H4 (cell line): Measurements from ENCODE around the genes SLC10A1, MAP3K9 and ZFYVE1.

GRCh38 chr14:69779522-69780587 lies 12.9 kb downstream of the SRSF5 start:
- RAMPAGE, long total RNA, result no peak

DNA sequence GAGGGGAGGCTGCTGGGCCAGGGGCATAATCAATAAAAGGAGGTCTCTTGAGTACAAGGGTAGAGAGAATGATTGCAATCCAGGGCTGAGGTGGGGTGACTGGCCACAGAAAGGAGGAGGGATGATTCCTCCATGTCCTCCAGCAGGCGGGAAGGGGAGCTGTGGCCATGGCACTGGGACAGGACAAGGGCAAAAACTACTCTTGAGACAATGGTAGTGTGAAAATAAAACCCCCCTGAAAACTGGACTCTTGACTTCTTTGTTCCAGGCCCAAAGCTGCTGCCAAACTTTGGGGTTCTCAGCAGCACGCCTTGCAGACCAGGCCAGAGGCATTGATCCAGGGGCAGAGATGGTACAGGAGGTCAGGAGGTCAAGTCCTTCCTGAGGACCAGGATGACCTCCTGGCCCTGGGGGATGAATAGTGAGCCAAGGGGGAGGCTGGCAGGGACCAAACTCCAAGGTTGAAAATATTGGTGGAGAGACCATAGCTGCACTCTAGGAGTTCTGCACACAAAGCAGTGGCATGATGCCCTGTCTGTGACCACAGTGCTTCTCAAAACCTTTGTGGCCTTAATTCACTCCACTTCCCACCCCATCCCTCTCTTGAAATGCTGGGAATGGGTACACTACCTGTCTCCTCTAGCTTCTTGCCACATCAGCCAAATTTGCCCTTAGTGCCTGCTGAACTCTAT lies 12.2 kb downstream of the SLC10A1 start:
- RAMPAGE, long total RNA, result no peak

DNA sequence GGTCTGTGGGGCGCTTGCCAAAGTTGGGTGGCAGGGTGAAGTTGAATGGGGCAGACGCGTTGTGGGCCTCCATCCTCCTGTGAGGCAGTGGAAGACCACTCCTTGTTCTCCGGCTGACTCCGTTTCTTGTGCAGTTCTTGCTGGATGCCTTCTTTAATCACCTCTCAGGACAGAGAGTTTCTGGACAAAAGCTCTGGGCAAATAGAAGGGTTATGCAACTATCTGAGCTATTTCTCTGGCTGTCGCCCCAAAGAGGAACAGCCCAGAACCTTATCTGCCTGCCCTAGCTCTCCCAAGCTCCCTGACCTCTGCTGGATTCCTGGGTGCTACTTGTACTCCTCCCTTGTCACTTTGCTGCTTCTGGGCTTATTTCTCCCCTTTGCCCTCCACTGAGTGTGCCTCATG lies at the start of gene SLC10A1:
Gene SLC10A1 (minus strand): TSS at position 159 of the 405 bp plus-strand sequence.
- RAMPAGE, long total RNA, result no peak

GRCh38 chr14:70005192-70005756 lies 126.1 kb downstream of the SMOC1 start:
- RAMPAGE, long total RNA, result no peak

GRCh38 chr14:70655121-70655947 lies 13.6 kb downstream of the TTC9 start:
- RAMPAGE, long total RNA, result no peak

- RAMPAGE, long total RNA, result no peak
Measured at GRCh38 chr14:70754841-70755244, 54.5 kb downstream of the MAP3K9 start.

DNA sequence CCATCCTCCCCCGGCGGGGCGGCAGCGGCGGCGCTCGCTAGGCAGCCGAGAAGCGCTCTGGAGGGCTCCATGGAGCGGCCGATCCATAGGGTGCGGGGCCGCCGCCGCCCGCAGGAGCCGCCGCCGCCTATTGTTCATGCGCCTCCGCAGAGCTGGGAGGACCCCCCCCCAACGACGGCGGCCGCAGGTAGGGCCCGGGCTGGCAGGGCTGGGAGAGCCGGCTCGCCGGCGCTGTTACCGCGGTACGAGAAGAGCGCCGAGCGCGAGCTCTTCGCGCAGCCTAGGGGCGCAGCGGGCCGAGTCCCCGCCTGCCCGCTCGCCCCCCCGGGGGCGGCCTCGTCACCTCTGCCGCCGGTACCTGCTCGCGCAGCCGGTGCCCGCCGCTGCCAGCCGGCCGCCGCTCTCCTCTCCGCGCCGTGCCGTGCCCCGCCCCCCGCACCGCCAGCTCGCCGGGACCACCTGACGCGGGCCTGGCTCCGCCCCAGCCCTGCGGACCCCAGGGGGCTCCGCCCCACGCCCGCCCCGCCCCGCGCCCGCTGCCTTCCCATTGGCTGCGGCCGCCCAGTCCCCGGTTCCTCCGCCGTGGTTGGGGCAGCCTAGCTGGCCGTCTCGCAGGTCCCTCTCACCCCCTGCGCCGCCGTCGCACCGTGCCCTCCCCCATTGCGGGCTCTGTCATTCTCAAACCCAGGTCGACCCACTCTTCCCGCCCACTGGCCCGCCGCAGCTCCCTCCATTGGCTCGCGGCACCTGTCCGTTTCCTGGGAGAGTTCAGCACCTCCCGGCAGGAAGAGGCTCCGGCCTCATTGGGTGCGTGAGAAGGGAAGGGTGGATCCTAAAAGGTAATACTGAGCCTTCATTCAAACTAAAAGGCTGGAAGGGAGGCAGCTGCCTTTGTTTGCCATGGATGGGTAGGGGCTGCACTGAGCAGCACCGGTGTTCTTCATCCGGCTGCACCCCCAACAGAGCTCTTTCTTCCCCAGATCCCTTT lies at the start of gene MAP3K9:
Gene MAP3K9 (minus strand): TSS at position 413 of the 988 bp plus-strand sequence.
- RAMPAGE, long total RNA, result no peak

- RAMPAGE, long total RNA, result no peak
Measured at GRCh38 chr14:70827611-70828280, 18.4 kb upstream of the MAP3K9 start.

DNA sequence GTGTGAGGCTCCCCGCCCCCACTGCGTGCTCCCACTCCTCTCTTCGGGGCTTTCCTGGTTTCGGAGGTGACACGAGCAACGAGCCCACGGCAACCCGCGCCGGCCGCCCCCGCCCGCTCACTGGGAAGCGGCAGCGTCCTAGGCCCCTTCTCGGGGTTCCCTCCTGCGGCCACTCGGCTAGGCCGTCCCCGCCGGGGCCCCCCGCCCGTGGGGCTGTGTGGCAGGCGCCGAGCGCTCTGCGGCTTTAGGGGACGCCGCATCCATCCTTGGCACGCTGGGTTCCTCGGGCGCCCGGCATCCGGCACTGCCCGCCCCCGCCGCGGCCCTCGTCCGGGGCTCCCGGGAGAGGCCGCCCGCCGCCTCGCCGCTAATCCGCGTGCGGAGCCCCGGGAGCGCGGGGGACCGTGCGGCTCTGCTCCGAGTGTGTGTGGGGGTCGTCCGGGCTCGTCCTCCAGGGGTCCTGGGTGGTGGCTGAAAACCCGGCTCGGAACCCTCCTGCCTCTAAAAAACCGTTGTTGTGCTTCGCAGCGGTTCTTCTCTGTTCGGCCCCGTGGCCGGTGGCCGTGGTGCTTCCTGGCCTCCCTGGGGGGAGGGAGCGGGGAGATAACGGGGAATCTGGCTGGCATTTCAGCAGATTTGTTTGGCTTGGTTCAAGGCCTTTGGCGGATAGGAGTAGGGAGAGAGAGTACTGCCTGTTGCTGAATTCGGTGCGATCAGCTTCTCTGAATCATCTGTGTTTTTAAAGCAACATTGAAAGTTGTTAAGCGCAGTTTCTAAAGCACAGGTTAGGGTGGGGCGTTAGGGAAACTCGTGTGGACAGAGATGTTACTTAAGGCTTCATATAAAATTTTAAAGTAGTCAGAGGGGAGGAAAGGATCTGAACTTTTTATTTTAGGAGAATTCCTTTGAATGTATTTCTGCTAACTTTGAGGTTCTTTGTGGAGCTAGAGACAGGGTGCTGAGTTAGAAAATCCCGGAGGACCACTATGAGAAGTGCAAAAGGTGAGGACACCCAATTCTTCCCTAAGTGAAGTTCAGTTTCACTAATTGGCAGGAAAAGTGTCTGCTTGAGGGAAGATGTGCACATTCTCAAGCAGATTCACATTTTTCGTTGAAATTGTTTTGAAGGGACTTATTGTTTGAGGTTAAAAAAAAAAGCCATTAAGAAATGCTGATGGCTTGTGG lies 1.3 kb downstream of the PCNX1 start:
- RAMPAGE, long total RNA, result no peak

DNA sequence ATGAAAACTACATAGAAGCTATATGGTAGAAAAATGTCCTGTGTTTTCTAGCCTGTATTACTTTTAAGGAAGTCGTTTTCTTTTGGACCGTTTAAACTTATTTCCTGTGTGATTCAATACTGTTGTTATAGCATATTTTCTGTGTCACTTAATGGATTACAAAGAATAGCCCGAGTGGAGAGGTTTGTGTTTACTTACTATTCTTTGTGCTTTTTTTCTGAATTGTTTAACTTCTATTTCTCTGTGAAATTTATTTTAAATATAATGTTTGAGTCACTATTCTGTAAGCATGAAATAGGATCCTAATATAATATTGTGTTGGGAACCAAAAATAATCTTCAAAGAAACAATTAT lies 74.4 kb downstream of the PCNX1 start:
- RAMPAGE, long total RNA, result no peak

DNA sequence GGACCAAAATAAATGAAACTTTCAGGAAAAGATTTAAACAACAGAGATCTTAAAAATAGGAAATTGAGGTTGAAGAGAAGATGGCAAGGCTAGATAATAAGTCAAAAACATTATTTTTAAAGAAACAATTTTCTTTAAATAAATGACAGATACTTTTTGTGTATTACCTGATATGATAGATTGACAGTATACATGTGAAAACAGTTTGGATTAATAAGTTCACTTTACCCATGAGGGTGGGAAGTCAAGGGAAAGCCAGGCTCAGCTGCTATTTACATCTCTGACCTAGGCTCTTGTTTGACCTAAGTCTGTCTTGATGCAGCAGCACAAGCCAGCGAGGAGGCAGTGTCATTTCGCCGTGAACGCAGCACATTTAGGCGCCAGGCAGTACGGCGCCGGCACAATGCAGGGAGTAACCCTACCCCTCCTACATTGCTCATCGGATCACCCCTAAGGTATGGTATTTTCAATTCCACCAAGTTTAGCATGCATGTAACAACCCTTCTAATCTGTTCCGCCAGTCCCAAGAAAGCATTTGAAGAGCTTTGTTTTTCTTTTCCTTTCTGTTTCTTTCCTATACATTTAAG lies 81.1 kb downstream of the PCNX1 start:
- RAMPAGE, long total RNA, result no peak

DNA sequence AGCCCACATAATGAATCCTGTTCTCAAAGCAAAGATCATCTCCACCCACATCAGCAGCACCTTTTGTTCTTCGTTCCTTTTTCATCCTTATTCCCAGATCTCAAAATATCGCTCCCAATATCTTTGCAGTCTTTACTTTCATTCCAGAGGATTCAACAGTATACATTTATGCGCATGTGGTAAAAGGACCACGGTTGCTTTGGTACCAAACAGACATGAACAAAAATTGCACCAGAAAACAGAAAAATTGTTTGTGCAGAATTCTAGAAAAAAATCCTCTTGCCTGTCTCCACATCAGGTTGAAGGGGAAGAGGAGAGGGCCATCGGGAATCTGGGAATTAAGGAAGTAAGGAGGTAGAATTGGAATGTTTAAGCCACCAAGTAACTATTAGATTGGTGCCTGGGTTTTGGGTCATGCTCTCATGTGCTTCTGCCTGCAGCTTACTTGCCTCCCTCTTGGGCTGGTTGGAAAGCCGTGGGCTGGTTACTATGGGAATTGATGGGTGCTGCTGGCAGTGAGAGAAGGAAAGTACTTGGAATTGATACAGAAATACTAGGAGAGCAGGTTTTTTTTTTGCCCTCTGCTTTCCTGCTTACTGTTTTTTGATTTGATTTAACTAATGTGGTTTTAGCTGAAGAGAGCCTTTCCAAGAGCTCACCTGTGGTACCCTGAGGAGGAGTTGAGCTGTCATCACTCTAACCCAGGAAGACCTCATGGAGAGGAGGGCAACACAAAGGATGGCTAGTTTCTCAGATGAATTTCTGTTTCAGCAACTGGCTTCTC lies 118.3 kb downstream of the SIPA1L1 start:
- RAMPAGE, long total RNA, result no peak

DNA sequence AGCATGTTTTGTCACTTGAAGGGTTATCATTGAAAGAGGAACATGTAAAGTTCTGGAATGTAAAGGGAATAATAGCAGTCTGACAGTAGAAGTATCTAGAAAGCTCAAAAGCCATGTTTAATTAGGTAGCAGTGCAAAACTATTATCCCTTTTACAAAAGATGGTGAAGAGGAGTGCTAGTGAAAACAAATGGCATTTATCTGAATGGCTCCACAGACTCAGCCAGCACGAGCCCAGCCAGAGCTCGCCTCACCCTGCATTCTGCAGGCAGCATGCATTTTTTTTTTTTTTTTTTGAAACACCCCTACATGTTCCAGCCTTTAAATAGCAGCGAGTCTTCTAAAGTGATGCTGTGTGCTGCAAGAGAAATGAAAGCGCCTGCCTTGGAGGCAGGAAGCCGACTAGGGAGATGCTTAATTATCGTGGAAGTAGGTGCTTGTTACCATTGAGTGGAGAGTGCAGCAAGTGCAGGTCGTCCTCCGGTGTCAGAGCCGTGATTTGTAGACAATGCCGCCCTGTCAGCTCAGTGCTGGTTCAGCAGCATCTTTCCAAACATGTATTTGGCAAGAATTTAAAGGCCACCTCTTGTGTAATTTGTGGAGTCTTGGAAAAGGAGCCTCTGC lies 265.8 kb downstream of the SIPA1L1 start:
- RAMPAGE, long total RNA, result no peak

- RAMPAGE, long total RNA, result no peak
Measured at GRCh38 chr14:72619166-72619628, 274.7 kb downstream of the DPF3 start.

- RAMPAGE, long total RNA, result no peak
Measured at GRCh38 chr14:72856868-72857422, 37.0 kb downstream of the DPF3 start.

DNA sequence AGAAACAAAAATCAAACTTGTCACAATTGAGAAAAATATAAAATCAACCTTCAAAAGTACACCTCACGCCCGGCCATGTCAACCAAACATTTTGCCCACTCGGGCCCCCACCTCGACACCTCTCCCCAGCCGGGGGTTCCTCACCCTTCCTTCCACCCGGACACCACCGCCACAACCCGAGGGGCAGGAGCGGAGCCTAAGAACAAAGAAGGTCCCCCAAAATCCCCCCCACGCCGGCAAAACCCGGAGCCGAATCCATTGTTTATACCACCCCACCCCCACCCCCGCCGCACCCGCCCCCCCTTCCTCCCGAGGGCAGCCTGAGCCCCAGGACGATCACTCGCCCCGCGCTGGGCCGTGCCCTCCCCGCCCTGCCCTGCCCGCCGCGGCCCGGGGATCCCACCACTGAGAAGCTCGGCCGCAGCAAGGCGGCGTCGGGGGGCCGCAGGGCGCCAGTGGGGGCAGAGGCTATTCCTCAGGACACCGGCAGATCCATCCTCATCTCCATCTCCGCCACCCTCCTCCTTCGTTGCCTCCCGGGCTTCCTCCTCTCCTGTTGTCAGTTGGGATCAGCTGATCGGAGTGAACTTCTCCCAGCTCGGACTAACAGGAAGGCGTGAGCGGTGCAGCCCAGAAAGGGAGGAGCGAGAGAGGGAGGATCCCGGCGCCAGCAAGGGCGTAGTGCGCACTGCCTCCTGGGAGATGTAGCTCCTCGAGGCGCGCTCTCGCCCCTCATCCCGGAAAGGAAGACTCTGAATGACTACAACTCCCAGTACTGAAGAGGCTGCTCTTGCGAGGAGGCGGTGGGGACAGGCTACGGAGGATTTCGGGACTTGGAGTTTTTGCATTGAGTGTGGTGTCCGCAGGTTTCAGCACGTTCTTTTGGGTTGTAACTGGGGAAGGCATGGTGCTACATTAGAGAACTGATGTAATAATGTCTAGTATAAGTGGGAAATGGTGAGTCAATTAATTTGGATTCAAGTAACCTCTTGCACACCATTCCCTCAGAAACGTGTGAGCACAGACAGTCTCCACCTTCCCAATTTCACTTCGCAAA lies at the start of gene ZFYVE1:
Gene ZFYVE1 (minus strand): TSS at position 584 of the 1,057 bp plus-strand sequence.
- RAMPAGE, long total RNA, result start-site peak on the minus strand centred at position 586 of the sequence, 62 bp wide, 25 reads

DNA sequence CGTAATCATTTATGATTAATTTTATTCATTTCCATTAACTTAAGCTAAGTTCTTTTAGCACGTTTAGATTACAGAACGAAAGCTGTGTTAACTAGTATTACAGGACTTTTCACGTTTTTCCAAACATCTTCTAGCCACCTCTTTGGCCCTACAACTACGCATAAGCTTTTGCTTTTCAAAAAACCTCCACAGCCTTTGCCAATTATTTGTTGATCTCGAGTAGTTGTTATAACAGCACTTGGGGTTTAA lies 490 bp upstream of the RBM25 start:
- RAMPAGE, long total RNA, result no peak

DNA sequence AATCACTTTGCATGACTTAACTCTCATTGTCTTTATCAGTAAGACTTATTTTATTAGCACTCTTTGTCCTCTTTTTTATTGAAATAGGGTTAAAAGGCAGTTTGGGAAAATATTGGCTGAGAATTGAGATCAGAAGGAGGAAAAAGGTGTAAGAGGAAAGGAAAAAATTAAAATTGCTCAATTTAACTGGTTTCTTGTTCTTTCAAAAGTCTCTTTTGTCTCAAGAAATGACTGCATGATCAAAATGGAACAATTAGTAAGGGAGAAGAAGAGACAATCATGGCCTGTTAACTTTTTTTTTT lies 25.2 kb downstream of the RBM25 start:
- RAMPAGE, long total RNA, result no peak

DNA sequence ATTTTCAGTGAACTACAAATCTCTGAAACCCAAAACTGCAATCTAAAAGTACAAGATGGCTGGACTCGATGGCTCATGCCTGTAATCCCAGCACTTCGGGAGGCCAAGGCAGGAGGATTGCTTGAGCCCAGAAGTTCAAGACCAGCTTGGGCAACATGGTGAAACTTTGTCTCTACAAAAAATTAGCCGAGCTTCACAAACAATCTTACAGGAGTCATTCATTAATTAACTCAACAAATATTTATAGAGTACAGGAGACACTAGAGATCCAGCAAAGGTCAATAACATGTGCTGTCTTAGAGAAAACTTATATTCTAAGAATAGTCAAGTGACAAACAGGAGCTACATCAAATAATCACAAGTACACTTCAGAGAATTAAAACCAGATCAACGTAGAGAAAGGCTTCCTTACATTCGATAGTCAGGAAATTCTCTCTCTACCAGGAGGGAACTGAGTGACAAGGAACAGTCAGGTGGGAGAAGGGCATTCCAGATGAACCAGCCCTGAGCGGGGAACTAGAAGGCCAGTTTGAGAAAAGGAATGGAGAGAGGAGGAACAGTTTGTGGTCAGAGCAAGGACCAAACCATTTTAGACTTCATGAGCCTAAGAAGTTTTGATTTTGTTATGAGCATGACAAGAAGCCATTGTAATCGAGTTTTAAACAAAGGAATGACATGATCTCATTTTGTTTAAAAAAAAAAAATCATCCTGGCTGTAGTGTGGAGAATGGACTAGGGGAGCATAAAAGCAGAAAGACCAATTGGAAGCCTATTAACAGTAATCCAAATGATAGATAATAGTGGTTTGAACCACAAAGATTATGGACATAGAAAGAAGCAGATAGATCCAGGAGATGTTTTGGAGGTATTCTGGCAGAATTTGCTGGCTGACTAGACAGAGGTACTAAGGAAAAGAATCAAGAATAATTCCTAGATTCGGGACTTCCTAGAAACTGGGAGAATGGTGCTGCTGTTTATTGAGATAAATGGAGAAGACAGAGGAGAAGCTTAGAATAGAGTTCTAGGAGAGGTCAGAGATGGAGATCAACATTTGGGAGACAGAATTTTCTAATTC lies 27.3 kb downstream of the PSEN1 start:
- RAMPAGE, long total RNA, result no peak

GRCh38 chr14:73269513-73270752 lies 32.6 kb downstream of the PAPLN start:
- RAMPAGE, long total RNA, result no peak